ENCODE measurements around the gene JHY.

DNA sequence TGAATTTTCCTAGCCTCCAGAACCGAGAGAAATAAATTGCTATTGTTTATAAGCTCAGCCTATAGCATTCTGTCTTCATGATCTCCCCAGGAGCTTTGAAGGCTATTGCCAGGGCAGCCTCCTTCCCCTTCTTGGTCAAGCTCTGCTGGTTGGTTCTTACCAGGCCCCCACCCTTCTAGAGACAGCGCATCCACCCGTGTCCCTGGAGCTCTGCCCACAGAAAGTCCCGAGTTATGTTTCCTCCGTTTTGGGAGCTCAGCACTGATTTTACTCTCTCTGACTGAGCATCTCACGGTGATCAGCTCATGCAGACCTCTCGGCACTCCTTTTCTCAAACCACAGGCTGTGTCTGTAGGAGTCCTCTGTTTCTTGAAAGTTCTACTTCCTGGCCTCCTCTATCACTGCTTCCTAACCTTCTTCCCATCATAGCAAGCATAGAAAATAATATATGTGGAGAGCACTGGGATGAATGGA lies 124.5 kb downstream of the SORL1 start:
- PRO-cap: no peak

DNA sequence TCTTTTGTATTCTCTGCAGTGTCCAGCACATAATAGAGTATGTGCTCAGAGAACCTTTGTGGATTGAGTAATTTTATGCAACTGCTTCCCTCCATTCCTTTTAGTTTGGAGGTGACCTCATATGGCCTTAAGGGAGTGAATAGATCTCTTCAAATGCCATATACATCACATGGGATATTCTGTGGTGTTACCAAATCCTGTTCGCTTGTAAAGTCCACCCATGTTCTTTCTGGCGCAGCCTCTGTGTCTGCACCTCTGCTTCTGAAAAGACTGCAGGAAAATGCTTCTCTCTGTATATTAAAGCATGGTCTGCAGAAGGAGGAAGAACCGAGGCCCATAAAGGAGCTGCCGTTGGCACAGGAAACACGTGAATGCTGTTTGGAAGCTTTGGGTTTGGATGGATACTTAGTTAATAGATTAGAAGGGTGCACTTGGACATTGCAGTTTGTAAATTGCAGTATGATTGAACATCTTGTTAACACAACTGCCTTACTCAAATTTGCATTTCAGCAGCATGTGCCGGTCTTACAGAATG lies 126.5 kb downstream of the SORL1 start:
- PRO-cap: no peak

DNA sequence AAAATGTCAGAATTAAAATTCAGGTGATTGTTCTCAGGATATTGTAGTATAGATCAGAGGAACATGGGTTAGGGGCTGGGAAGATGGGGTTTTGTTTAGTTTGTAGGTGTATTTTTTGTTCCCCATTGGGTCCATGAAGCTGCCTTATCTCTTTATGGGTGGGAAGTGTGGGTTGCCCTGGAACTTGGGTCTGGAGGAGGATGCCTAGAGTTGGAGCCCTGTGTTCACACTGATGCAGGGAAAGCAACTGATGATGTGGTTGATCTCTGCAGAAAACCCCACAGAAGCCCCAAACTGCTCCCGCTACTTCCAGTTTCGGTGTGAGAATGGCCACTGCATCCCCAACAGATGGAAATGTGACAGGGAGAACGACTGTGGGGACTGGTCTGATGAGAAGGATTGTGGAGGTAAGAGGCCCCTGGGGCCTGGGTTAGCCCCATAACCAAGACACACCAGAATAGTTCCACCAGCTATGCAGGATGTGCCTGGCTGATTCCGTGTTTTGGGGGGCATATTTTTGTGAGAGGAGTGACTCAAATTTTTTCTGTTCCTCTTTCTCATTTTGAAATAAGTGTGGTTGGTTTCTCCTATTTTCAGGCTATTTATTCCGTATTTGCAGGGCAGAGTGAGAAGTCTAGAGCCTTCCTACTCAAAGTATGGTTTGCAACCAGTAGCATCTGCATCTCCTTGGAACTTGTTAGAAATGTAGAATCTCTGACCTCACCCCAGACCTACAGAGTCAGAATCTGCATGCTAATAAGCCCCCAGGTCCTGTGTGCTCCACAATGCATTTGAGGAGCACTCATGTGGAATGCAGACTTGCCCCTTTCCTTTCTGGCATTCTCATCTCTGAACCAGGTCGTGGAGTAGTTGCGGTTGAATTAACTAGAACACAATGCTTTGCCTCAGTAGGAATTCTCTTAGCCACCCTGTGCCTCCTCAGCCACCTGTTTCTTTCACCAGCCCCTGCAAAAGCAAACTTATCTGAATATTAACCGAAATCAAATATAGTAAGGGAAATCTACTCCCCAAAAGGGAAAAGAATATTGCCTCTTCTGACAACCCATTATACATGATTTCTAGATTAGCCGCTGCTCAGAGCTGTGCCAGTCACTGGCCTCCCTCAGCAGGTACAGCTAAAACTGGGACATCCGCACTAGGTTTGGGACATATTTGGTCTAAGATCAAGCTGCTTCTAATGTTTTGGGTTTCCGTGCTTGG lies 138.1 kb downstream of the SORL1 start:
- PRO-cap: no peak

- PRO-cap: no peak
Measured at GRCh38 chr11:121800662-121801100, 315.3 kb downstream of the BLID start.

DNA sequence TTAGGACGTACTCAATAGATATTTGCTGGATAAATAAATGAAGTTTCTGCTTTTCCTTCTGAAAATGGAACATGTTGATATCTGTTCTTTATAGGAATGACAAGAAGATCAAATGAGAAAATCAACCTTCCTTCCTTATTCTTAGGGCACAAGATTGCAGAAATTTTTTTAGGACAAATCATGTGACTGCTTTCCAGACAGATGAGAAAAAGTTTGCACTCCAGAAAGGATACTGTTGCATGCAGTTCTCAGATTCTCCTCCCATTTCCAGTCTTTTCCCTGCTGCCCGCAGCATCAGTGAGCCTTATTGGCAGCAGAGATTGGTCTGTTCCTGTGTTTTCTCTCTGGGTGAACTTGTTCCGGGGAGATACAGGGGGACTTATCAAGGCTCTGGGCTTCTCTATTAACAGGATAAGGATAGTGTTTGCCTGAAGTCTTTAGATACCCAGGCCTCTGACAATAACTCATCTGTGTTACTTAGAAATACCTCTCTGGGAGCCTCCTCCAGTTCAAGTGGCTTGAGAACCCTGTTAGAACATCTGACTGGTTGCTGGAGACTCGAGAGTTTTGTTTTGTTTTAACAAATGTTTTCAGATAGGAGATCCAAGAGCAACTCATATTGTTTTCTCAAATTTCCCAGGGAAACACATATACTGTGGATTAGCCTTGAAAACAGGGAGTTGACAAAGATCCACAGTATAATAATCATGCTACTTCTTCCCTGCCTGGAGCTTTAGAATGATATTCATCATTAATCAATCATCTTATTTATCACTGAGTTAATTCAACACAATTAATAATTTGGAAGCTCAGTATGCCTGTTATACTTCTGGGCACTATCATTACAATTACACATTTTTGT lies 154.6 kb downstream of the BLID start:
- PRO-cap: no peak

DNA sequence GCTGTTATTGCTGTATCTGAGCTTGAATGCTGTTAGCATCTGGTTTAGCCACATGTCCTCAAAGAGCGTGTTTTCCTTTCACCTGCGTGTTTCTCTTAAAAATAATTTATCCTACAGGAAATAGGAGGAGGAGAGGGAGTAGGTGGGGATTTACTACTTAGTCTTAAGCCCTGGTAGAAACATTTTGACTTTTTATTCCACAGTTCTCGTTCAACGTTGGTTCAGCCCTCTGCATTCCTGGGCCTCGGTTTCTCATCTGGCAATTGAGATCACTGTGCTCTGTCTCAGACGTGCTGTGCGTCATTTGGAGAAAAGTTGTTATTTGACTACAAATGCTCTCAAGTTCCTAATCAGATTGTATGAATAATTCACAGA lies 69.3 kb downstream of the BLID start:
- PRO-cap: no peak

- PRO-cap: no peak
Measured at GRCh38 chr11:122156136-122156673, 40.2 kb upstream of the BLID start.

GRCh38 chr11:122336195-122336822 lies 220.3 kb upstream of the BLID start:
- PRO-cap: no peak

DNA sequence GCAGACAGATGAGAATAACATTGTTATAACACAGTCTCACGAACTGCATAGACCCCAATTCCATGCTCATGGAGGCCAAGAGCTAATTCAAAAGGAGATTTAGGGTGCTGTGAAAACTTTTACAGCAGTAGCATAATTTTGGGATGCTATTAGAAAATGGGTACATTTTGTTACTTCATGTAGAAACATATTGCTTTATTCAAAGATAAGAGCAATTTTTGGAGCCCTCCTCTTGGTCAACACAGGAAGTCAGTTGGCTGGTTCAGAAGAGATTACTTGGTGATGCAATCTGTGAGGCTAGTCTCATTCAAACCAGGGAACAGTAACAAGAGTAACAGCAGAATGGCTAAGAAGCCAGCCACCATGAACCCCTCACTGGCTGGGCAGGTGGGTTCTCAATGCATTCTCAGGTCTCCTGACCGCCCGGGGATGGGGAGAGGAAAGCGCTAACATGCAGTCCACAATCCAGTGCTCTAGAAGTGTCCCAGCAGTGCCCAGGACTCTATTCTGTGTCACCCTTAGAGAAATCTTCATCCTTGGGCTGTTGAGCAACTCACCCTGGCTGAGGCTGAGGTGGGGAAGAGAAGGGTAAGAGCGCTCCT lies 262.3 kb upstream of the UBASH3B start:
- PRO-cap: no peak

- PRO-cap: no peak
Measured at GRCh38 chr11:122441176-122442092, 214.1 kb upstream of the UBASH3B start.

DNA sequence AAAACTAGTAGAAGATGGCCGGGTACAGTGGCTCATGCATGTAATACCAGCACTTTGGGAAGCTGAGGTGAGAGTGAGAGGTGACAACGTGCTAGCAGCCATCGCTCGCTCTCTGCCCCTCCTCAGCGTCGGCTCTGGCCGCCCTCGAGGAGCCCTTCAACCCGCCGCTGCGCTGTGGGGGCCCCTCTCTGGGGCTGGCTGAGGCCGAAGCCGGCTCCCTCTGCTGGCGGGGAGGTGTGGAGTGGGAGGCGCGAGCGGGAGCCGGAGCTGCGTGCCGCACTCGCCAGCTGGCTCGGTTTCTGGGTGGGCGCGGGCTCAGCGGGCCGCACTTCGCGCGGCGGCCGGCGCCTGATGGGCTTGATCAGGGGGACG lies 99.0 kb upstream of the UBASH3B start:
- PRO-cap: no peak

- PRO-cap: no peak
Measured at GRCh38 chr11:122791822-122792223, 46.5 kb upstream of the CRTAM start.

DNA sequence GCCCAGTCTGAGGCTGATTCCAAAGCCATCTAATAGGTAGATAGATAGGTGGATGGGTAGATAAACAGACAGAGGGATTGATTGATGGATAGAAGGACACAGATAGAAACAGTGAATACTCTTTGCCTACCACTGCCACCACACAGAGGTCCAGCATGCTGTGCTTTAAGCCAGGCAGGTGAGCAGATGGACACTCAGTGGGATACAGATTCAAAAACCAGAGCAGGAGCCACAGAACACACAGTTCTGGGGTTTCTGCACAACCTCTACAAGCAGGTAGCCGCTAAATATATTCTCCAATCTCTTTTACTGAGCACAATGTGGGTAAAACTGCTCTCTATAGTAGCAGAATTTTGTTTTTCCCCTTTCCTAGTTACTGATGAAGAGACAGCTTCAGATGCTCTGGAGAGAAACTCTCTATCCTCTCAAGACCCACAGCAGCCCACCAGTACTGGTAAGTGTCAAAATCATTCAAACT lies 20.4 kb upstream of the JHY start:
- PRO-cap: no peak

DNA sequence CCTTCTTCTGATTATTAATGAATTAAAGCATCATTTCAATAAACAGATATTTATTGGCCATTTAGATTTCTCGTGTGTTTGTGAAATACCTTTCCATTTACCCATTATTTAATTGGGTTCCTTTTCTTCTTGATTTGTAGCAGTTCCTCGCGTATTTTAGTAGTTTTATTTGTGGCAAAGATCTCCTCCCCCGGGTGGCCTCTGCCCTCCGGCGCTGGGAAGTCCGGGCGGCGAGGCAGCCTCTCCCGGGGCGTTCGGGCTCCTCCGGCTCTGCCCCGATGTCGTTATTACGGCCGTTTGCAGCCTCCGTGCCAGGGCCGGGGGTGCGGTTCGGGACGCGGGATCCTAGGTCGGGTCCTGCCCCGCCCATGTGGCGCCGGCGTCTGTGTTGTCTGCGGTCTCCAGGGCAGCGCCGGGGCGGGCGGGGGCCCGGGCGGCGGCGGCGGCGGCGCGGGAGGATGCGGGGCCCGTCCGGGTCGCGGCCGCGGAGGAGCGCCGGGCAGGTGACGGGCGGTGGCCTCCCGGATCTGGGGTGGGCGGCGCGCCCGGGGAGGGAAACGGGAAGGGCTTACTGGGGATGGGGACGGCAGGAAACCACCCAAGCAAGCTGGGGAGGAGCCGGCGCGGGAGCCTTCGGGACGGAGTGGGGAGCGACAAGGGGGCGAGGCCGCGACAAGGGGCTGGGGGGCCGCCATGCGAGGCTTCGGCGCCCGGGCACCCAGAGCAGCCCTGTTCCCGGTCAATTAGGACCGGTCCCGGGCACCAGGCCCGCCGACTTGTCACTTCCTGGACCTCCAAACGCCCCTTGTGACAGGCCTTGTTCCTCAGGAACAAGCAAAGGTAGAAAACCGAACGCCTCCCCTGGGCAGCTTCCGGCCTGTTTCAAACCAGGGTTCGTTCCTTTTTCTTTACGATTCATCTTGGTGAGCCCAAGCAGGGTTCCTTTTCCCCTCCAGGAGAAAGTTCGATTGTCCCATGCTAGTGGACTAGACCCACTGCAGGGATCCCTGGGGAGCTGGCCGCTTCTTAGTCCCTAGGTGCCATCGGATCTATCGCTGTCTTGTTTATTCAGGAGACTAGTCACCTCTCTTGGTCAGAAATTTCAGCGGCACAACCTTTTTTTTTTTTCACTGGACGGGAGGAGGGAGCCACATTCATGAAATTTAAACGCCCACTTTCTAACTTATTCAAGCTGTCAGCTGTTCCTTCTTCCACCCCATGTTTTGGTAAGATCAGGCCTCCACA lies at the start of gene JHY:
JHY (plus strand) TSS at position 290 of the 1,245 bp plus-strand sequence.
- PRO-cap: bidirectional peak, plus-strand start at position 432 of the sequence, minus-strand start at position 387 of the sequence; unidirectional peak, minus-strand start at position 809 of the sequence; unidirectional peak, minus-strand start at position 1,062 of the sequence

DNA sequence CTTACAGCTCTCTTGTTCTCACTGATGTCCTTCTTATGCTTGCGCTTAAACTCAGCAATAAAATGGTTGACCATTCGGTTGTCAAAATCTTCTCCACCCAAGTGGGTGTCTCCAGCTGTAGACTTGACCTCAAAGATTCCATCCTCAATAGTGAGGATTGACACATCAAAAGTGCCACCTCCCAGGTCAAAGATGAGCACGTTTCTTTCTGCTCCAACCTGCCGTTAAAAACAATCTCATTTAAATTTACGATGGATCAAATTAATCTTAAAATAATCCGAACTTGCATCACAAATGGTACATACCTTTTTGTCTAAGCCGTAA lies 2.2 kb downstream of the HSPA8 start:
- PRO-cap: no peak

DNA sequence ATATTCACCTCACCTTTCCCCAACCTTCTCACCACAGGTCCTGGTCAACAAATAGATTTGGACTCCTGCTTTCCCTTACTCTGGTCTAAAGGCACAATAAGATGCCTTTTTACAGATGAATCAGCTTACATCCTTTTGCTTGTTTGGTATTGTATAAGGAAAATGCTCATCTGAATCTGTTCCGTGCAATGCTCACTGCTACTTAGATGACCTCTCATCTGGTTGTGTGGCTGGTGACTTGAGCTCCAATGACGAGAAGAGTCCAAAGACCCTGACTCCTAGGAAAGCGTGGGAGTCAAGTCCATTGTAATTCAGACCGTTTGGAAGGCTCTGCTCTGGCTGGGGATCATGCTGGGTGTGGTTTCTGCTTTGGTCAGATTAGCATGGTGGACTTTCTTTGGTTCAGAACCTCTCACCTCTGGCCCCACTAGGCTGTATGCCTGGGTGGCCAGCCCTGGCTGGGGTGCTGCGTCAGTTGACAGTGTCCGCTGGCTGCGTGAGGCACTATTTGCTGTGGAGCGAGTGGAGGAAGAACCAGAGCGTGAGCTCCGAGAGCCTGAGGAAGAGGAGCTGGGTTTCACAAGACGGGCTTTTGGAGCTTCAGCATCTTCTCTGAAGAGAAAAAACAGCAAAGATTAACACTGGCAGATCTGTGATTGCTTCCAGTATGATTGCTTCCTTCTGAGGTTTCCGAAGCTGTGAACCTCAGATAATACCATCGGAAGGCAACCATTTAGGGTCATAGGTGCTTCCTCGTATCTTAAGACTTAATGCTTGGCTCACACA lies 11.4 kb upstream of the HSPA8 start:
- PRO-cap: no peak

DNA sequence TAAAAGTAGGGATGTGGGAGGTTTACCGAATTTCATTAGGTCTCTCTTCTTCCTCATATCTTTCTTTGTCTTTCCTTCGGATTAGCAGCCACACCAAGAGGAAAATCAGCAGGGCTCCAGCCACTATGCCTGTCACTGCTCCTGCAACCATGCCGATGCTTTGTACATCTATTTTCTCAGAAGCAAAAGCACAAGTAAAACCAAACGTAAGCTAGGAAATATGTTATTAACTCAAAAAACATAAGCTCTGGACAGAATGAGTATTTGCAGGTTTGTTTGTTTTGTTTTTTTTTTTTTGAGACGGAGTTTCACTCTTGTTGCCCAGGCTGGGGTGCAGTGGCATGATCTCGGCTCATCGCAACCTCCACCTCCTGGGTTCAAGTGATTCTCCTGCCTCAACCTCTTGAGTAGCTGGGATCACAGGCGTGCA lies 12.8 kb upstream of the HSPA8 start:
- PRO-cap: no peak

DNA sequence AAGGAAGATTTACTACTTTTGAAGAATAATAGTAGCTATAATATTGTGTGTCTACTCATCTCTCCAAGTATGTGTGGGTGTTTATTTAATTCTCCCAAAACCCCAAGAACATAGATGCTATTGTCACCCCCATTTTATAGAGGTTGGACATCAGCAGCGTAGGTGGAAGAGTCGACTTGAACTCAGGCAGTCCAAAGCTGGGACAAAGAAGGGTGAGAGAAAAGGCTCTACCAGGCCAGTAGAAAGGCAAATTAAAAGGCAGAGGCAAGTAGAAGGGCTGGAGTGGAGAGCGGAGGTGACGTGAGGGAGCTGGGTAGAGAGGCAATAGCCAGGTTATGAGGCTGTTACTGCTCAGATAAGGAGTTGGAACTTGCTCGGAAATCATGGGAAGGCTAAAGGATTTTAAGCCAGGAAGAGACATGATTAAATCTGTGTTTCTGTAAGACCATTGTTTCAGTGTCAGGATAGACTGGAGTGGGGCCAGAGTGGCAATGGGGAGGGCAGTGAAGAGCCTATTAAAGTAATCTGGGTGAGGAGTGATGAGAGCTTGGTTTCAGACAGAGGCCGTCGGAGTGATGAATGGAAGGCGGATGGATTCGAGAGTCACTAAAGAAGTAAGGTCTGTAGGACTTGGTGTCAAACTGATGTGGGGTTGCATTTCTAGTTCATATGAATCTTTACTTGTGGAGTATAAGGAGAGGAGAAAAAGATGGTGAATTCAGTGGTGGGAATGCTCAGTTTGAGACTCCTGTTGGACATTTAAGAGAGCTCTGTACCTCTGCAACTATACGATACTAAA lies 39.0 kb downstream of the GRAMD1B start:
- PRO-cap: no peak

GRCh38 chr11:123474100-123474680 lies 44.1 kb downstream of the GRAMD1B start:
- PRO-cap: no peak

- PRO-cap: bidirectional peak, plus-strand start at chr11:123560268, minus-strand start at chr11:123560110
Measured at GRCh38 chr11:123559847-123560472, 94.5 kb downstream of the SCN3B start.